Skeletal muscle satellite cell (primary cell): ENCODE data around the genes PCDHB10 and PCDHGC3.

- CAGE, long polyA plus RNA, result no peak
These were observed 21.8 kb downstream of the CXXC5 start for GRCh38 chr5:139669809-139670433.

- CAGE, long polyA plus RNA, result no peak
These were observed 32.1 kb downstream of the CXXC5 start for GRCh38 chr5:139680318-139680563.

- CAGE, long polyA plus RNA, result no peak
These were observed 34.6 kb downstream of the CXXC5 start for GRCh38 chr5:139682747-139683241.

- CAGE, long polyA plus RNA, result no peak
These were observed 34.9 kb upstream of the PSD2 start for GRCh38 chr5:139760554-139761251.

DNA sequence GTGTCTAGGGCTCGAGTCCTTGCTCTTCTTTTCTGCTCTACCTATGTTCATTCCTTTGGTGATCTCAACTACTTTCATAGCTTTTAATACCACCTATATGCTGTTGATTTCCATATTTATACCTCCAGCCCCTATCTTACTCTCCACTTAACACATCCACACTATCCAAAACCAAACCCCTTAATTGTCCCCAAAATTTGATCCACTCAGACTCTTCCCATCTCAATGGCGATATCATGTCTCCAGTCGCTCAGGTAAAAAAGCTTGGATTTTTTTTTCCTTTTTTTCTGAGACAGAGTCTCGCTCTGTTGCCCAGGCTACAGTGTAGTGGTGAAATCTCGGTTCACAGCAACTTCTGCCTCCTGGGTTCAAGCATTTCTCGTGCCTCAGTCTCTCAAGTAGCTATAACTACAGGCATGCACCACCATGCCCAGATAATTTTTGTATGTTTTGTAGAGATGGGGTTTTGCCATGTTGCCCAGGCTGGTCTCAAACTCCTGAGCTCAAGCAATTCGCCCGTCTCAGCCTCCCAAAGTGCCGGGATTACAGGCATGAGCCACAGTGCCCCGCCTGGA, 29.0 kb downstream of the NRG2 start:
- CAGE, long polyA plus RNA, result no peak

DNA sequence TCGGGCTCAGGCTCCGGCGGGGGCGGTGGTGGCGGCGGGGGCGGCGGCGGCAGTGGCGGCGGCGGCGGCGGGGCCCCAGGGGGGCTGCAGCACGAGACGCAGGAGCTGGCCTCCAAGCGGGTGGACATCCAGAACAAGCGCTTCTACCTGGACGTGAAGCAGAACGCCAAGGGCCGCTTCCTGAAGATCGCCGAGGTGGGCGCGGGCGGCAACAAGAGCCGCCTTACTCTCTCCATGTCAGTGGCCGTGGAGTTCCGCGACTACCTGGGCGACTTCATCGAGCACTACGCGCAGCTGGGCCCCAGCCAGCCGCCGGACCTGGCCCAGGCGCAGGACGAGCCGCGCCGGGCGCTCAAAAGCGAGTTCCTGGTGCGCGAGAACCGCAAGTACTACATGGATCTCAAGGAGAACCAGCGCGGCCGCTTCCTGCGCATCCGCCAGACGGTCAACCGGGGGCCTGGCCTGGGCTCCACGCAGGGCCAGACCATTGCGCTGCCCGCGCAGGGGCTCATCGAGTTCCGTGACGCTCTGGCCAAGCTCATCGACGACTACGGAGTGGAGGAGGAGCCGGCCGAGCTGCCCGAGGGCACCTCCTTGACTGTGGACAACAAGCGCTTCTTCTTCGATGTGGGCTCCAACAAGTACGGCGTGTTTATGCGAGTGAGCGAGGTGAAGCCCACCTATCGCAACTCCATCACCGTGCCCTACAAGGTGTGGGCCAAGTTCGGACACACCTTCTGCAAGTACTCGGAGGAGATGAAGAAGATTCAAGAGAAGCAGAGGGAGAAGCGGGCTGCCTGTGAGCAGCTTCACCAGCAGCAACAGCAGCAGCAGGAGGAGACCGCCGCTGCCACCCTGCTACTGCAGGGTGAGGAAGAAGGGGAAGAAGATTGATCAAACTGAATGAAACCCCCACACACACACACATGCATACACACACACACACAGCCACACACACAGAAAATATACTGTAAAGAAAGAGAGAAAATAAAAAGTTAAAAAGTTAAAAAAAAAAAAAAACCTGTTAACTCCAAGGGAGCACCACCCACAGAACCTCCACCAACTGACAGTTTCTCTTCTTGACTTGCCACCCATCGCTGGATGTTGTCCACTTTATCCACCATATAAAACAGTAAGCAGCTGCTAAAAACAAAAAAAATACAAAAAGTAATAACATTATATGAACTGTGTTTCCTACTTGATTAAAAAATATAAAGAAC, 758 bp downstream of the PURA start:
- CAGE, long polyA plus RNA, result no peak

- CAGE, long polyA plus RNA, result no peak
These were observed 2.5 kb downstream of the PURA start for GRCh38 chr5:140116235-140116887.

DNA sequence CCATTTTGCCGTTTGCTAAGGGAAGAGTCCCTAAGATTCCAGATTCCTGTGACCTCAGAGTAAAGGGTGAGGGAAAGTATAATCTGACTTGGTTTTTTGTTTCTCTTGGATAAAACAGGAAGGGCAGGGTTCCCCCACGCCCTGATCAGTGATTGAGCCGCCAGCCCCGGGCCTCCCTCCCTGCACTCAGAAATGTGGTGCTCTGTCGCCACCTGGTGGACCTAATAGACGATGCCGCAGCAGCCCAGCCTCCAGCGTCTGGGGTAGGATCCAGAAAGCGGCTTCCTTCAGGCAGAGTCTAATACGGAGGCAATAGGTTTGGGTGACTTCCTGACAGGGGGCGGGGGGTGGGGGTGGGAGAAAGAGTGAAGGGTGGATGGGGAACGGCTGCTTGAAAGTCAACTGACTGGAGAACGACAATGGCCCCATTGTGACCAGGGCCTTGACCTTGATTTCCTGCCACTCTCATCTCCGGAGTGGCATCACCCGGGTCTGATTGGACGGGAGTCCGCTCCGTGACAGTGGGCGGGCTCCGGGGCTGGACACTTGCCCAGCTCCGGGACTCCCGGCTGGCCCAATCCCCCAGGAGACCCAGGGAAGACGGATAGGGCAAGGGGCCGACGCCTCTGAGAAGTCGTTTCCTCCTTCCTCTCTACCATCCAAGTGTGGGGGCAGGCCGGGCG, 17.8 kb upstream of the CYSTM1 start:
- CAGE, long polyA plus RNA, result no peak

- CAGE, long polyA plus RNA, result no peak
These were observed 41.5 kb downstream of the CYSTM1 start for GRCh38 chr5:140216309-140217061.

GRCh38 chr5:140220513-140221151, 45.6 kb downstream of the CYSTM1 start:
- CAGE, long polyA plus RNA, result no peak

DNA sequence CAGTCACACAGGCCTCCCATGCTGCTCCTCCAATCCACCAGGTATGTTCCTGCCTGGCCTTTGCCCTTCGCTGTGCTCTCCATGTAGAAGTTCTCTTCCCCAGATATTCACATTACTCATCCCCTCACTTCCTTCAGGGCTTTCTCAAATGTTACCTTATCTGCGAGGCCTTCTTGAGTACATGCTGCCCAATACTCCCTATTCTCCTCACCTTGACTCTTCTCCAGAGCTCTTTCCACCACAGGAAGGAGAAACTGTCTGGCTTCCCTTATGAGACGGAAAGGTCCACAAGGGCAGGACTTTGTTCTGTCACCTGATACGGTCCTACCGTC, 52.7 kb downstream of the PFDN1 start:
- CAGE, long polyA plus RNA, result no peak

- CAGE, long polyA plus RNA, result no peak
These were observed 15.0 kb upstream of the PFDN1 start for GRCh38 chr5:140317950-140318318.

DNA sequence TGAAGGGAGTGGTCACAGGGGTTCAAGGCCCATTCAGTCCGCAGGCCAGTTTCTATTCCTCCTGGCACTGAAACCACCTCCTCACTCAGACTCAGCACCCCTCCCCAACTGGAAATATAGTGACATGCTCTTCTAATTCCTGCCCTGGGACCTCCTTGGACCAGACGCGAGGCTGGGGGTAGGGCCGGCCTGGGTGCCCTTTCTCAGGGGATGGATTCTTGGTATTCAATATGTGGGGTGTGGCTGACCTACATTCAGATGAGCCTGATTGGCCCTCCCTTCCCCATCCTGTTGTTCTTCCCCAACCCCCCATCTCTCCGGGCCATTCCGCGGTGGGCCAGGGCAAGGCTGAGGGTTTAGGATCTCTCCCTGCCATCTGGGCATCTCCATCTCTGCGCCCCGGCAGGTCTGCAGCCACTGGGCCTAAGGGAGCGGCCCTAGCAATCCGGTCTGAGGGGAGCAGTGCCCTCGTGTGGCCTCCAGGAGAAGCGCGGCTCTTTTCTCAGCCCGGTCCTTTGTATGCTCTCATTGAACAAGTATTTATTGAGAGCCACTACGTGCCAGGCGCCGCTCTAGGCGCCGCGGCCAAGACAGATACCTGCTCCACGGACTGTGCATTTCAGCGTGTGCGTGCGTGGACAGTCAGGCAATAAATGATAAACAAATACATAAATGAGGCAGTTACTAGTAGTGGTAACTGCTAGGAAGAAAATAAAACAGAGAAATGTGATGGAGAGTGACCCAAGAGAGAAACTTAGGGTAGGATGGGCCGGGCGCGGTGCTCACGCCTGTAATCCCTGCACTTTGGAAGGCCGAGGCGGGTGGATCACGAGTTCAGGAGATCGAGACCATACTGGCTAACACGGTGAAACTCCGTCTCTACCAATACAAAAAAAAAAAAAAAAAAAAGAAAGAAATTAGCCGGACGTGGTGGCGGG, 2.4 kb upstream of the SLC4A9 start:
- CAGE, long polyA plus RNA, result no peak

- CAGE, long polyA plus RNA, result no peak
These were observed 827 bp downstream of the CD14 start for GRCh38 chr5:140631811-140632885.

GRCh38 chr5:140688682-140689469, 2.3 kb downstream of the HARS1 start:
- CAGE, long polyA plus RNA, result no peak

GRCh38 chr5:140964250-140964984, 1.9 kb upstream of the PCDHAC2 start:
- CAGE, long polyA plus RNA, result no peak

DNA sequence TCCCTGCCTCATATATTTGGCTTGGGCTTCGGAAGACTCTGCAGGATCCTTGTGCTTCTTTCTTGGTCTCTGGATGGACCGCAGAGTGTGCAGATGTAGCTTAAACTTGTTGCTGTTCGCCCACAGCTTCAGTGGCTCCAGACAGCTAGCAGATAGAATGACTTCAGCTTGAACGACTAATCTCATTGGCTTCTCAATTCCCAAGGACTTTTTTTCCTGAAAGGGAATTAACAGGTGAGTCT, 298 bp upstream of the PCDHB1 start:
- CAGE, long polyA plus RNA, result no peak

GRCh38 chr5:141191987-141192759, at the start of gene PCDHB10:
Gene PCDHB10, plus strand, starts transcription at chr5:141192353.
- CAGE, long polyA plus RNA, result no peak

GRCh38 chr5:141475613-141476309, at the start of gene PCDHGC3:
Gene PCDHGC3, plus strand, starts transcription at chr5:141475966.
- CAGE, long polyA plus RNA, result no peak

- CAGE, long polyA plus RNA, result no peak
These were observed 54.7 kb downstream of the DIAPH1 start for GRCh38 chr5:141564047-141564510.